ENCODE data around the genes EXOC2 and FOXC1.

DNA sequence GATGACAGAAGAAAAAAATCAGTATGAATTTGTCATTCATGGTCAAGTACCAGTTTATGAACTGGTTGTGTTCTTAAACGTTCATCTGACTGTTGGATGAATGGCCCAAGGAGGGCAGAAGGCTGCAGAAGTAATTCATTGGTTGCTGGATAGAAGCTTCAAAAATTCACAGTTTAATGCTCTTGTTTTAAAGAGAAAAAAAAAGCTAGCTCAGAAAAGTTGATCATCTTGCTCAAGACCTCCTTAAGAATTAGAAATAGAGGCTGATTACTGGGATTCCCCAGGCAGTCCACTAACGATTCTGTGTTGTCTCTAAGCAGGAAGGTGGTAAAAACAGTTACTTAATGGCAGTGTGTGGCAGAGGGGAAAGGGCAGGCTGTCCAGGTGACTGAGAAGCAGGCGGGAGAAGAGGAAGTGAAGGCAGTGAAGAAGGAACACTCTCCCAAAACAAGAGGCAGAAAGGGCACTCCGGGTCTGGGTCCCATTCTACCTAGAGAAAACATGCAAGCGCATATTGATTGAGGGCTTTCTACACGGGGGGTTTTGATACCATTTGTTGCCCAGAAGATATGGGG lies 1.9 kb upstream of the DUSP22 start:
- PRO-cap = no peak

GRCh38 chr6:293438-293933 lies 1.2 kb downstream of the DUSP22 start:
- PRO-cap = bidirectional peak, plus-strand start at chr6:293607, minus-strand start at chr6:293504

DNA sequence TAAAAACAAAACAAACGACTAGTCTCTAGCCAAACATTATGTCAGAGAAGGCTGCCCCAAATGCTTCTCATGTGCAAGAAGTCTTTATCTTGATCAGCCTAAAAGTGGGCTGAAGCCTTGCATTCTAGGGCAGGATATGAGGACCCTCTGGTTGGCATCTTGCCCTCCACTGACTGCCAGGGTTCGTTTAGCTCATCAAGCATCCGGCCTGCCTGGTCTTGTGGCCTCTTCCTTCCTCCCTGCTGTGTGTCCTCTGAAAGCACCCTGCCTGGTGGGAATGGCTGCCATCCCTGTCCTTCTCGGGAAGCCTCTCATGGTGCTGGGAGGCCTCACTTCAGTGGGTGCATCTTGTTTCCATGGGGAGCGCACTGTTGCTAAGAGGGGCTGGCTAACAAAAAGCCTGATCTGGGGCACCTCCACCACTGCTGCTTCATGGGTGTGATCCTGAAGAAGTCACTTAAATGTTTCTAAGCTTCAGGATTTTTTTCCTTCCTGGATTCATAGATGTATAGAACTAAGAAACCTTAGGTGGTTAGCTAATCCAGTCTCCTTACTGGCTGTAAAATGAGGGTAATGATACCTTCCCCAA lies 4.5 kb downstream of the DUSP22 start:
- PRO-cap = bidirectional peak, plus-strand start at position 296 of the sequence, minus-strand start at position 175 of the sequence

DNA sequence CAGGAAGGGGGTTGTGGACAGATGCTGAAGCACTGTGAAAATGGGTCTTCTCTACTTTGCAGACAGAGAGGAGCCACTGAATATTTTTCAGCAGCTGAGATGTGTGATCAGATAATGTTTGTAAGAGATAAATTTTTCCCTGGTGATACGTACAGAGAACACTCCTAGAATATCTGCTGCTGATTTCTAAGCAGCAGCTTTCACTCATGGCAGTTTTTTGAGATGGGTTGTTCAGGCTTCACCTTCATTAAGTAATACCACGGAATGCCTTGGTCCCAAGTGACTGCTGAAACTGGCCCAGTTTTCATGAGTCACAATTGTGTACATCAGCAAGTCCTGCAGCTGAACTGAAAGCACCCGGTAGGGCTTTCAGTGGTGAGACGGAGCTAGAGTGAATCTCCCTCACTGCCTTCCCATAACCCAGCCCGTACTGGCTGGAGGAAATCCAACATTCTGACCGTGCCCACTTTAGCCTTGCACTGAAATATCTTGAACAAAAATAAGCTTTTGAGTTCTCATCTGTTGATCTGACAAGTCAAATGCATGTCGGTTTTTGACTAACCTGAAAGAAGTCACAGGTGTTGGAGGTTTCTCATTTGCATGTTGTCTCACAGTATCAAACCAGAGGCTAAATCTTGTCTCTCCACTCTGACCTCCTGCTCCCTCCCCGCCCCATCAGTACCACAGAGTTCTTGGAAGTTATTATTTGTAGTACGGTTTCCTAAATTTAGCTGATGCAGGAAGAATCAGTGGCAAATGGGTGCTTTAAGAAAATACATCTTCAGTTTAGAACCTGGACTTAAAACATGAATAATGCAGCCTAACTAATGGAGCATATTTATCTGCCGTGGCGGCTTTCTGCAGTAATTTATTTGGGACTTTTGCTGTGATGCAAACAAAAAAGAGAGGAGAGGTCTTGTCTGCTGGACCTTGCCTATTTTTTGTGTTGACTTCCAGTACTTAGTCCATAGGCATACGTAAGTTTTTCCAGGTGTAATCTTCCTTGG lies 35.9 kb downstream of the DUSP22 start:
- PRO-cap = no peak

GRCh38 chr6:347181-347691 lies 44.3 kb upstream of the IRF4 start:
- PRO-cap = no peak

DNA sequence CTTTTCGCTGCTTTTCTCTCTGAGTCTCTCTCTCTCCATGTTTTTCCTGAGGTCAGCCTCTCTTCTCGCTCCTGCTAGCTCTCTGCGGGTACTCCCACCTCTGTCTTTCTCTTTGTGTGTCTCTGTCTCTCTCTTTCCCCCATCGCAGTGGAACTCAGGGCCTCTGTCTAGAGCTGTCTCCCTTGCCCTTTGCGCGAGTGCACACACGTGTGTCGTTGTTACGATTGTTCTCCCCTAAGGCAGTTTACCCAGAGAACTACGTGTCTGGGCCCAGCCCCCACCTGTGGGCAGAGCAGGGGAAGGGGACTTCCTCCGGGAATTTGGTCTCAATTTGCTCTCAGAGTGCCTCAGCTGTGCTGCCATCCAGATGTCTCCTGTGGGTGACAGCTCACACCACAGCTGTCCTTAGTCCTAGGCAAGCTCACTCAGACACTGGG lies 2.3 kb downstream of the IRF4 start:
- PRO-cap = no peak

GRCh38 chr6:446623-447111 lies 55.1 kb downstream of the IRF4 start:
- PRO-cap = no peak

GRCh38 chr6:510297-510781 lies 118.8 kb downstream of the IRF4 start:
- PRO-cap = no peak

GRCh38 chr6:692161-692894 lies 611 bp downstream of the EXOC2 start:
- PRO-cap = bidirectional peak, plus-strand start at chr6:692587, minus-strand start at chr6:692447; bidirectional peak, plus-strand start at chr6:692765, minus-strand start at chr6:692654

DNA sequence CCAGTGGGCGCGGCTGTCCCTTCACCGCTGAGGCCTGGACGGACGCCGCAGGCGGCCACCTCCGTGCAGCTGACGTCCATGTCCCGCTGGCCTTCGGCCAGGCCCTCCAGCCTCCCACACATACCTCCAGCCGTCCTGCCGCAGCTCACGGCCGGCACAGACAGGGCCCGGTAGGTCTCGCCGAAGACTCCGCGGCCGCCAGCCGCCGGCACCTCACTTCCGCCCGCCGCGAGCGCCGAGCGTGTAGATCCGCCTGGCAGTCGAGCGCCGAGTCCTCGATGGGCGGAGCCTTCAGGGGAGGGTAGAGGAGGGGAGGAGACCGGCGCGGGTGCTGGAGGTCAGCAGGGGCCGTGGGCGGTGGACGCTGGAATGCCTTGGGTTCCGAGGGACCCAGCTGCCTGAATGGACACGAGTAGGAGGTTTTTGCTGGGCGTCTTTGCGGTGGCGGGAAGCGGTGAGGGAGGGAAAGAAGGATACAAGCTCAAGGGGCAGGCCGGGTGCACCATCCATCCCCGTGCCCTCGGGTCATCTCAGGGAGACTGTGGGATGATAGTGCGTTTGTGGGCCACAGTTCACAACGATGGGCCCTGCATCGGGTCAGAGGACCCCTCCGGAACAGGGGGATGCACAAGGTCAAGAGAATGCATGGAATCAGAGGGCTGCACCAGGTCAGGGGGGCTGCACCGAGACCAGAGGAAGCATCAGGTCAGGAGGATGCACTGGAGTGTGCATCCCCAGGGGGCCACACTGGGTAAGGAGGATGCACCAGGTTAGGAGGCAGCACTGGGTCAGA lies at the start of gene EXOC2:
Gene EXOC2 (minus strand): TSS at position 245 of the 793 bp plus-strand sequence.
- PRO-cap = bidirectional peak, plus-strand start at position 304 of the sequence, minus-strand start at position 215 of the sequence

DNA sequence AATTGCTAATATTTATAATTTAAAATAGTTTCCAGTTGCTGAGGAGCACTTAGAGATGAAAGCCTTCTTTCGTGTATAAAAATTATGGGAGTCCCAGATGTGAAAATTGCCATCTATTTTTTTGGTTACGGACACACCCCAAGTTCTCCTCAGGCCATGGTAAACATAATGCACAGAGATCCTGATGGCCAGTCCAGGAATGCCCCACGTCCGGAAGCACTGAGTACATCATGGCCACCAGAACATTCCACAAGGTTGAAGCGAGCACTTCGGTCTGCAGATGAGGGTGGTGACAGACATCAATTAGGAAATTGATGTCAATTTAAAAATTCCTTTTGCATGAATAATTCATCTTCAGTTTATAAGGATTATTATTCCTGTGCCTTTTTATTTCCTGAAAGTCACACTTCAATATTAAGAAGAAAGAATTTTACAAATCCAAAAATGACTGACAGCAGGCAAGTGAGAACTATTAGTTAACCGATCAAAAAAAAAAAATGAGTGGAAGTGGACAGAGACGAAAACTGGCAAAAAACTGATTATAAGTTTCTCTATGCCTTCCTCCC lies 13.2 kb upstream of the EXOC2 start:
- PRO-cap = no peak

DNA sequence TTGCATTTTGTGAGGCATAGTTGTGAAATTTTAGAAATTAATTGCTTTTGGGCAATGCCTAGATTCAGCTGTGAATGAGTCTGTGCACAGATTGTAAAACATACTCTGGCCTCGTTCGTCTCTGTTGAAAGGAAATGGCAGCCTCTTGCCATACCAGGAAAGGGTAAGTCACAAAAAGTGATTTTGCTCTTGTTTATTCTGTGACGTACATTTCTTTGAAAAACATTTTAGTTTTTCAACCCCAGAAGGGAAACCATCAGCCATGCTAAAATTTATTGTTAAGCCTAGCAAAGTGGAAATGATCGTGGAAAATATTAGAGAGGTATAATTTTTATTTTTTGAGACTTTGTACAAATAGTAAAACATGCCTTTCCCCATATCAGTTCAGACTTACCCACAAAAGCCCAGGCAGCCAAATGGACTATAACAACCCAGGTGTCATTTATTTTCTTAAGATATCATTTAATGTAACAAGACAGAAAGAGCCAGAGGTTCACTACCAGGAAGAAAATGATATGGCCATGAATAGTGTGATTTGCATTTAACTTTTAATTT lies 15.4 kb upstream of the EXOC2 start:
- PRO-cap = no peak

DNA sequence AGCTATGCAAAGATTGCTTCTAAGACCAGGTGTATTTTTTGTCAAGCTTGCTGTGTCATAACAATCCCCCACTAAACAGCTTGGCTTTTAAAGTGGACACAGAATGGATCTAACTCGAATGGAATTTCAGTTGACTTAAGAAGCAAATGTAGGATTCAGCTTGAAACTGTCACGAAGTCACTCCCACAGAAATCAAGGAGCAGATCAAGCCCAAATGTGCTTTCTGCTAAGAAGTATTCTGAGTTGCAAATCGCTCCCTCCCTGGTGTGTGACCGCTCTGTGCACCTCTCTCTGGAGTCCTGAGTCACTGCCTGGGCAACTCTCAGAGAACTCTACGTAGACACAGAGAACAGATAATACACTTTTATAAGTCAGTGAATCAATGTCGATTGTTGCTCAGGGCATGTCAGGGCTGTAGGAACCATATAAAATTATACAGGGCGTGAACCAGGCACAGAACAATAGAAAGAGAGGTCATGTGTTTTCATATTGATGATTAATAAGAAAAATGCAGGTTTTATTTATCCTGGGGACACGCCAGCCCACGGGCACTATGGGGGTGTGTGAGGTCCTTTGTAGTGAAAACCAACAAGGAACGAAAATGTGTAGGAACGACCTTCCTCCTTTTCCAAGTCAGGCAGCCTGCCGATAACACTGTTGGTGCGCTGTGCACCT lies 248.2 kb upstream of the FOXQ1 start:
- PRO-cap = no peak

GRCh38 chr6:1390449-1390814 lies 1.1 kb downstream of the FOXF2 start:
- PRO-cap = no peak

DNA sequence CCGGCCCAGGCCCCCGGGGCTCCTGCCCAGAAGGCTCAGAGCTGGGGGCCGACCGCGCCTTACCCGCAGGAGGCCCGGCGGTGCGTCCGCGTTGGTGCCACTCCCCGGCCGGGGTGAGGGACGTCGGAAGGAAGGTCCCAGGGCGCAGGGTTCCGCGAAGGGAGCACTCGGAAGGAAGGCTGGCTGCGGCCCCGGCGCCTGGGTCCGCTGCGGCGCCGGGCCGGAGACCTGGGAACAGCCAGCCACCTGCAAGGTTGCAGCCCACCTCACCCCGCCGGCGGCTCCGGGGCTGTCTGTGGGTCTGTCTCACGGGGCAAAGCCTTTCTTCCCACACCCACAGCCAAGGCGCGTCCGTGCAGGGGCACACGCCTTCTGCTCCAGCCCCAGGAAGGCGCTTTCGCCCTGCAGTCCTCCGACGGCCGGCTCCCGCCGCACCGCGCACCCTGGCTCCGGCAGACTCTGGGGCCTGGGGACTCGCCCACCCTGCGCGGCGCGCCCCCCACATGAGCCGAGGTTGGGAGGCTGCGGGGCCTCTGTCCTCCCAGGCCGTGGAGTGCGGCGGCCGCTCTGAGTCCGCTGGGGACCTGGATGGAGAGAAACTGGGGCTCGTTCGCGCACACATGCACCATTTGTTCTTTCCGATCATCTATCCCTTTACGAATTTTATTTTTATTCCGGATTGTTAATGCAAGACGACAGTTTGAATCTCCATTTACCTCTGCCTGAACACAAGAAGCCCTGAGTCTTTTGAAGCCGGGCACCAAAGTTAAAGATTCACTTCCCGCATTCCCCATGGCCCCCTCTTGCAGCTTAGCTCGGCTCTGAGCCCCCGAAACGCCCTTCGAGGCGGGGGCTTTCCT lies 4.6 kb upstream of the FOXC1 start:
- PRO-cap = no peak

- PRO-cap = bidirectional peak, plus-strand start at chr6:1610069, minus-strand start at chr6:1609770; bidirectional peak, plus-strand start at chr6:1610356, minus-strand start at chr6:1610365
Observed at GRCh38 chr6:1609635-1610748, at the start of gene FOXC1. Gene FOXC1, plus strand, starts transcription at chr6:1609915.

GRCh38 chr6:1884170-1884679 lies 274.5 kb downstream of the FOXC1 start:
- PRO-cap = no peak

- PRO-cap = no peak
Observed at GRCh38 chr6:2111060-2111375, 134.4 kb downstream of the GMDS start.

- PRO-cap = no peak
Observed at GRCh38 chr6:2272704-2273169, 27.3 kb upstream of the GMDS start.

DNA sequence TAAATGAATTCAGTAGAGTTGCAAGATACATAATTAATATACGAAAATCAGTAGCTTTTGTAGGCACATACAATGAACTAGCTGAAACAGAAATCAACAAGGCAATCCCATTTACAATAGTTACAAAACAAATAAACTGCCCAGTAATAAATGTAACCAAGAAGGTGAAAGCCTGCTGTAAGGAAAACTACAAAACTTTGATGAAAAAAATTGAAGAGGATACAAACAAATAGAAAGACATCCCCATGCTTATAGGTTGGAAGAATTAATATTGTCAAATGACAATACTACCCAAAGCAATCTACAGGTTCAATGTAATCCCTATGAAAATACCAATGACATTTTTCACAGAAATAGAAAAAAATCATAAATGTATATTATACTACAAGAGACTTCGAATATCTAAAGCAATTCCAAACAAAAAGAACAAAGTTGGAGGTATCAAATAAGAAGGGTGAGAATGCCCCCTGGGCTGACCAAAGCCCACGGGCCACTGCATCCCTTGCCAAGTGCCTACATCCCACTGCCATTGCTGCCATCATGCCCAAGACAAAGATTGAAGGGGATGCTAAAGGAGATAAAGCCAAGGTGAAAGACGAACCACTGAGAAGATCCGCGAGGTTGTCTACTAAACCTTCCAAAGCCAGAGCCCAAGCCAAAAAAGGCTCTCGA lies 95.6 kb upstream of the GMDS start:
- PRO-cap = no peak